ENCODE measurements around a stretch of chr10.

- RAMPAGE, long total RNA, result no peak
- RRBS, result no CpG with 5 or more reads among the region's 5 CpGs
Observed at GRCh38 chr10:126126163-126126418, 229.7 kb downstream of the FANK1 start.

- RAMPAGE, long total RNA, result no peak
- RRBS, result 3% methylated on average over 14 of the region's 32 CpGs
Observed at GRCh38 chr10:127196633-127196998, 225 bp upstream of the INSYN2A start.

DNA sequence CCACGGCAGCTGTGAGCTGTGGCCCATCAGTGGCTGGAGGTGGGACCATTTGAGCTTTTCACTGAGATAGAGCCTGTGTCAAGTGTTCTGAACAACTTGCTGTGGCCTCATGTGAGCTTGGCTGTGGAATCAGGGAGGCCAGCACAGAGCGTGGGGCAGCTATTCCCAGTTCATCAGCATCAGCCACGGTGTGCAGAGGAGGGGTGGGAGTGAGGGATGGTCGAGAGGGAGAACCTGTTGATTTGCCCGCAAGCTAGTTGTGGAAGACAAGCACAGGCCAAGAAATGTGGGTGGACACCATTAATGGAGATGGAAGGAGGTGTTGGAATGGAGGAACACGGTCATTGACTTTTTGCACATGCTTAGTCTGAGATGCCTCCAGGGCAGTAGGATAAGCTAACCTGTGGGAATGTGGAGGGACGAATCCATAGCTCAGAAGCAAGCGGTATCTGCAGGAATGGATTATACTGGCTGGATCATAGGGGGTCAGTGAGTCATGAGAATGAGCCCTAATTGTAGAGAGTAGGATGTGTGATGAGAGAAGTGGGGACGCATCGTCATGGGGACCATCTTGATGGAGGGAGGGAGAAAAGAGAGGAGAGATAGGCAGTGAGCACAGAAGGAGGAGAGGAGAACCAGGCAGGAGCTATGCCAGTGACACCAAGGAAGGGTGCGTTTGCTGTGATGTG is 100.6 kb upstream of the INSYN2A start:
- RAMPAGE, long total RNA, result no peak
- RRBS, result no CpG with 5 or more reads among the region's 11 CpGs

DNA sequence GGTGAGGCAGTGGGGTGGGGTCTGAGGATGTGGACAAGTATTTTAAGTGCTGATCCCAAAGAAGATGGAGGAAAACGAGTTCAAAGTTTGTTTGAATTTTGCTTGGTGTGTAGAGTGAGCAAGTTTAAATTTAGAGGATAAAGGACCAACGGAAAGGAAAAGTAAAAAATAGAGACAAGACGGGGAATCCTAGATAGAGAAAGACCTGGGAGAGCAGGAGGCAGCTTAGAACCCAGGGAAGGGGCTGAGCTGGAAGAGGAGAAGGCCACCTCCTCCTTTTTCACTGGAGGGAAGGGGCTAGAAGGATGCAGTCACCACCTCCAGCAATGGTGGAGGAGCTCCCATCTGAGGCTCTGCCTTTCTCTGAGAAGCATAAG is 16.3 kb downstream of the FOXI2 start:
- RAMPAGE, long total RNA, result no peak
- RRBS, result no CpG with 5 or more reads among the region's 3 CpGs

- RAMPAGE, long total RNA, result no peak
- RRBS, result no CpG with 5 or more reads among the region's 12 CpGs
Observed at GRCh38 chr10:127886439-127887050, 6.2 kb downstream of the CLRN3 start.

GRCh38 chr10:127939175-127940345 is 32.7 kb downstream of the PTPRE start:
- RAMPAGE, long total RNA, result no peak
- RRBS, result no CpG with 5 or more reads among the region's 9 CpGs

DNA sequence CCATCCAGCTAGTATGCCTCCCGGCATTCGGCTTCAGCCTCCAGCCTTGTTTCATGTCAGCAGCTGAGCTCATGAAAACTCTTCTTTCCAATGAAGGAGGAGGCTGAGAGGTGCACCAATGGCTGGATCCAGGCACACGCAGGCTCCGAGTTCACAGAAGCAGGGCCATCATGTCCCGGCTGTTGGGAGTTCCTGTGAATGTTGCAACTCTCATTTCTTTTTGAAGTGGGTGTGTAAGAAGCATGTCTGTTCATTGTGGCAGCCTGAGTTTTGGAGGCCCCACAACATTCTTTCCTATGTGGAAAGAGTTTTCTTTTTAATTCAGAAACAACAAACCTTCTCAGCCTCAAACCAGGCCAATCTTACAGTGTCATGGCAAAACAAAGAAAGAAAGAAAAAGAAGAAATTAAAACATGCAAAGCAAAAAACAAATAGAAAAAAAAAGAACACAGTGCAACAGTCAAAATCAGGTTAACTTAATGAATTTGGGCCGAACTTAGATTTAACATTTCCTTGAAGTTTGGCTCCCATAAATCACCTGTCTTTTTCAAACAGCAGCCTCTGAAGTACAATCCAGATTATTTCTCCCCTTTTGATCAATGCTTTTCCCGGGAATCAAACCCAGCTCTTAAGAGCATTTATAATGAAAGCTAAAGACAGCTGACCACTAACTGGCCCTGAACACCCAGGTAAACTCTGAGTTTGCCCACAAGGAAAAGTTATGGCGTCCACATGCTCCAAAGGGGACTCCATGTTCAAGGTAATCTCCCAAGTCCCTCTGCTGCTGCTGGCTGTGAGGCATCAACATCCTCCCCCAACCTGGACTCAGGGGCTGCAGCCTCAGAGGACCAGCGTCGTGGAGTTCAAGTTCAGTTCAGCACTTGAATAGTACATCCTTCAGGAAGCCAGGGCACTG is 89.9 kb downstream of the PTPRE start:
- RAMPAGE, long total RNA, result no peak
- RRBS, result no CpG with 5 or more reads among the region's 10 CpGs

GRCh38 chr10:128018135-128018710 is 108.0 kb downstream of the MKI67 start:
- RAMPAGE, long total RNA, result no peak
- RRBS, result no CpG with 5 or more reads among the region's 19 CpGs

- RAMPAGE, long total RNA, result no peak
- RRBS, result no CpG with 5 or more reads among the region's 22 CpGs
Observed at GRCh38 chr10:128019353-128020098, 106.7 kb downstream of the MKI67 start.

GRCh38 chr10:128047242-128048065 is 78.8 kb downstream of the MKI67 start:
- RAMPAGE, long total RNA, result start-site peak on the plus strand at chr10:128047516-128047659, 30 and 32 reads in 2 replicates
- RRBS, result 0% methylated on average over 3 of the region's 23 CpGs

DNA sequence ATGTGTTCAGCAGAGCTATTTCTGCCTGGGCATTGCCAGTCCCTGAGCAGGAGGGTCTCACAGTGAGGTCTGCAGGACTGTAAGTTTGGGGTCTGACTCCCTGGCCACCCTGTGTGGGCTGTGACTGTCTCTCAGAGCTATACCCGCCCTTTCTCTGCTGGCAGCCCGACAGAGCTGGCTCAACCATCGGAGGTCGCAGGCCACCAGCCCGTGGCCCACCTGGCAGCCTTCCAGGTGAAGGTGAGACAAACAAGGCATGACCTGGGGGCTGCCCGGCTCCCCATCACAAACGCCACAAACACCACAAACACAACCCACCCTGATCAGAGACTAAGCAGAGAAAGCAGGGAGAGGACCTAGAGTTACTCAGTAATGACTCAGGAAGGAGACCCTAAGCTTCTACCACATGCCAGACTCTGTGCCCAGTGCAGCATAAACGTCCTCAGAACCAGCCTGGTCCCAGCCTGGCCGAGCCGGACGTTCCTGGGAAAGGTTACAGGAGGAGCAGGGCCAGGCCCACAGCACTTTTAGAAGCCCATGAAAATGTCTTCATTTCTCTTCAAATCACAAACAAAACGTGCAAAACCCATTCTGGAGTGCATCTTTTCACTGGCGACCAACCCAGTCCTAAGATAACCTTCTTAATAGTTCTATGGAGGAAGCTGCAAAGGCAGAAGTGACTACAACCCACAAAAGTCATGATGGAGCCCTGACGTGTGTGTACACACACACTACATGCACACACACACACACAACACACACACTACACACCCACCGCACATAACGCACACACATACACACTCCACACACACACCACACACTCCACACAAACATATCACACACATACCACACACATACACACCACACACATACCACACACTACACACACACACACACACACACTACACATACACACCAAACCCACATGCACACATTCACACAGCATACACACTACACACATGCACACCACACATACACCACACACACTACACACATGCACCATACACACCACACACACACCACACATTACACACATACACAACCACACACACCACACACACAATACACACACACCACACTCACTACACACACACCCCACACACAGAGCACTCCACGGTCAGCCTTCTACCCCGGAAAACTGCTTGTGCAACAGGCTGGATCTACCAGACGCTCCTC is 66.6 kb downstream of the MKI67 start:
- RAMPAGE, long total RNA, result no peak
- RRBS, result 94% methylated on average over 1 of the region's 19 CpGs

DNA sequence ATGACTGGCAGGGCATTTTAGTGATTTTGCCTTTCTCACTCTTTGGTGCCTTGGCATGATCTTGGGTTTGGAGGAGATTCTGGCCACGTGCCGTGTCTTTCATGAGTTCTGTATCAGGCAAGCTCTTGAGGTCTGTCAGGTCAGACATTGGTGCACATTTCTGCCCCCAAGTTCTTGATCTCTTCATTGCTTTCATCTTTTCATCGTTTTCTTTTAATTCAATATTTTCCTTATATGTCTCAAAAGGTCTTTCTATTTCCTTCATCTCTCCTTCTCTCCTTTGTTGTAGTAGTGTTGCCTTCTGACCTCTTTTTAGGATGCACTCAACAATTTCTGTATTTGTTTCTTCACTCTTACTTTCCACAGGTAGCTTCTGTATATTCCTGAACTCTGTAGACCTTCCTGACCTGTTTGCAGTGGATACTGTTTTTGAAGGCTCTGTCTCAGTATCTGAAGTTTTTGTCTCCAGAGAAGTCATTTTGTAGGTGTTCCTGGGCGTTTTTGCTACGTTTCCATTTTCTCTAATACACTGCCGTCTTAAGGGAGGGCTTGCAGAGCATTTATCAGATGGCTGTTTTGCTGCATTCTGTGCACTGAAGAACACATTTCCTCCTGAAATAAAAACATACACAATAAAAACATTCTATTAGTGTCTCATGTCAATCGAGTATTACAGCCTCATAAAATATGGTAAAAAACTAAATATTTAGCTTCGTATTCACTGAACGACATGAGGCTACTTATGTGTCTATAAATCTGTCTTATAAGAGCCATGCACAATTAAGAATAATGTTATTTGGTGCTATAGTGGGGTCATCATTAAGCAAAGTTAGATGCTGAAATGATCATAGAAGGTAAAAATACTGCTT is 17.2 kb downstream of the MKI67 start:
- RAMPAGE, long total RNA, result no peak
- RRBS, result no CpG with 5 or more reads among the region's 9 CpGs

- RAMPAGE, long total RNA, result no peak
- RRBS, result no CpG with 5 or more reads among the region's 7 CpGs
Observed at GRCh38 chr10:128111823-128112457, 14.3 kb downstream of the MKI67 start.

DNA sequence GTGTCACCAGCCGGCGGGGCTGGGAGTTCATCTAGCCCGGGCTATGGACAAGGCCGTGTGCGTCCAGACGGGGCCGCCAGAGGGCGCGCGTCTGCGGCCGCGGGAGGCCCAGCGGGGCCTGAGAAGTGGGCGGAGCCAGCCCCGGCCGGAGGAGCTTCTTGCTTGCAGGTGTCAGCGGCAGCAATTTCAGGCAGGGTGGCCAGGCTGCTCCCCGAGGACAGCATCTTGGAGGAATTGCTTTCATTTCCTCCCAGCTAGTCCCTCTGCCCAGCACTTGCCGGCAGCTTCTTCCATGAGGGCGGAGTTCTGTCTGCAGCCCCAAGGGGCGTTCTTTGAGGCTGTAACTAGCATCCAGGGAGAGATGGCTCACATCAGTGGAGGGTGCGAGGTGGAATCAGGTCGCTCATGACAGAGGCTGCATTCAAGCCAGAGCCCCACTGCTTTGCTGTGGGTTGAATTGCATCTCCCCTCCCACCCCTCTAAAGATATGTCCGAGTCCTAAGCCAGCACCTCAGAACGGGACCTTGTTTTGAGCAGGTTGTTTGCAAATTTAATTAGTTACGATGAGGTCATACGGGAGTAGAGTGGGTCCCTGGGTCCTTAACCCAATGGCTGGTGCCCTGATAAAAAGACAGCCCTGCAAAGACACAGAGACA is 85.9 kb upstream of the MKI67 start:
- RAMPAGE, long total RNA, result no peak
- RRBS, result no CpG with 5 or more reads among the region's 28 CpGs

GRCh38 chr10:128573342-128573576 is 447.0 kb upstream of the MKI67 start:
- RAMPAGE, long total RNA, result no peak
- RRBS, result no CpG with 5 or more reads among the region's 10 CpGs

GRCh38 chr10:129610745-129611518 is 143.9 kb downstream of the MGMT start:
- RAMPAGE, long total RNA, result no peak
- RRBS, result no CpG with 5 or more reads among the region's 2 CpGs

DNA sequence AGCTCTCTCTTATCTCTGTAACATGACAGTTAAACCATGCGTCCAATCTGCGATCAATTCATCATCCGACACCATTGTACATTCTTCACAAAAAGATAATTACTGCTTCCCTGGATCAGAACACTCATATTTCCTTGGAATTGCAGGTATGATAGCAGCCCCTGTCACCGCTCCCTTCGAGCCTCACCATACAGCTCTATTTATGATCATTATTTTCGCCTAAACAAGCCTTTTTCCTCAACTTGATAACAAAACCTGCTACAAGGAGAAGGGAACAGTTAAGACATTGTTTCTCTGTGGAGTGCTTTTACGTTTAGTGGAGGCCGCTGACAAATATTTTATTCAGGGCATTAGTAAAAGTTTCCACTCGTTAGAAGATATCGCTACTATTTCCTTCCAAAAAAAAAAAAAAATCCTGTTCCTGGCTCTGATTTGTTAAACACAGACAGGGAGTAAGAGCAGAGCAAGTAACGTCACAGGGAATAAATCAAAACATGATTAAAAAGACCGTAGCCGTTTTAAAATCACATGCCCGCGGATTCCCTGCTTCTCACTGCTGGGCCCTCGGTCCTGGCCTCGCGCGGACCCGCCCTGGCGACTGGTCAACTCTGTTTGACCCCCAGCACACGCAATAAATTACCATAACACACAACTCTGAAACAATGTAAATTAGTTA is 18.3 kb downstream of the EBF3 start:
- RAMPAGE, long total RNA, result no peak
- RRBS, result no CpG with 5 or more reads among the region's 22 CpGs

- RAMPAGE, long total RNA, result no peak
- RRBS, result no CpG with 5 or more reads among the region's 8 CpGs
Observed at GRCh38 chr10:130171203-130171919, 35.2 kb downstream of the GLRX3 start.

- RAMPAGE, long total RNA, result no peak
- RRBS, result no CpG with 5 or more reads among the region's 22 CpGs
Observed at GRCh38 chr10:130356392-130356755, 220.2 kb downstream of the GLRX3 start.

GRCh38 chr10:130748070-130748269 is 563.6 kb downstream of the TCERG1L start:
- RAMPAGE, long total RNA, result no peak
- RRBS, result no CpG with 5 or more reads among the region's 11 CpGs